ENCODE results near the gene NUTM2B.

- PRO-cap: no peak
- RAMPAGE, long total RNA, 5 experiments: no peak in any of the 5 experiments
- RRBS: no CpG with 5 or more reads among the region's 15 CpGs
These were observed 46.2 kb upstream of the ZMIZ1 start for GRCh38 chr10:79022573-79023025.

DNA sequence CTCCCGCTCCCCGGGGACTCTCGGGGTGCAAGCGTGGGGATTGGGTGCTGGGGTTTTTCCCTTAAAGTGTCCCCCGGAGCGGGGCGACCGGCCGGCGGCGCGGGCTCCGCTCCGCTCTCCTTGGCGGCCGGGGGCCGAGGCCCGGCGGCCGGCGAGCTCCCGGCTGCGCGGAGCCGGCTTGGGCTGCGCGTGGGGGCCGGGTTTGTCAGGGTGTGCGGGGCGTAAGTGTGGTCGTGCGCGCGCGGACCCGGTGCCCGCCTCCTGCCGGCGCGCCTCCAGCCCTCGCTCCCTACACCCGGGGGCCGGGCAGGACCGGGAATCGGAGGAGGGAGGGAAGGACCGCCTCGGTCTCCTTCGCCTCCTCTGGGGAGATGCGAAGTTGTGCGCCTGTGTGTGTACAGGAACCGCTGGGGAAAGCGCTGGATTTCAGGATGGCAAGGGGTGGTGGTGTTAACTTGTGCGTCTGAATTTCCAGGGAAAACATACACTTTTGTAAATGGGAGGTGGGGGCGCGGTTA is 609 bp downstream of the ZMIZ1 start:
- PRO-cap: bidirectional peak, plus-strand start at position 318 of the sequence, minus-strand start at position 263 of the sequence
- RAMPAGE, long total RNA, 5 experiments: start-site peak on the plus strand in 1 of 5 experiments, centred at position 89 of the sequence, 18 reads per replicate
- RRBS: 3% methylated on average over 21 of the region's 55 CpGs

GRCh38 chr10:79076843-79077383 is 8.1 kb downstream of the ZMIZ1 start:
- PRO-cap: no peak
- RAMPAGE, long total RNA, 5 experiments: start-site peak on the plus strand in 1 of 5 experiments, at chr10:79077105-79077337 at its widest, 7 reads per replicate
- RRBS: no CpG with 5 or more reads among the region's 7 CpGs

DNA sequence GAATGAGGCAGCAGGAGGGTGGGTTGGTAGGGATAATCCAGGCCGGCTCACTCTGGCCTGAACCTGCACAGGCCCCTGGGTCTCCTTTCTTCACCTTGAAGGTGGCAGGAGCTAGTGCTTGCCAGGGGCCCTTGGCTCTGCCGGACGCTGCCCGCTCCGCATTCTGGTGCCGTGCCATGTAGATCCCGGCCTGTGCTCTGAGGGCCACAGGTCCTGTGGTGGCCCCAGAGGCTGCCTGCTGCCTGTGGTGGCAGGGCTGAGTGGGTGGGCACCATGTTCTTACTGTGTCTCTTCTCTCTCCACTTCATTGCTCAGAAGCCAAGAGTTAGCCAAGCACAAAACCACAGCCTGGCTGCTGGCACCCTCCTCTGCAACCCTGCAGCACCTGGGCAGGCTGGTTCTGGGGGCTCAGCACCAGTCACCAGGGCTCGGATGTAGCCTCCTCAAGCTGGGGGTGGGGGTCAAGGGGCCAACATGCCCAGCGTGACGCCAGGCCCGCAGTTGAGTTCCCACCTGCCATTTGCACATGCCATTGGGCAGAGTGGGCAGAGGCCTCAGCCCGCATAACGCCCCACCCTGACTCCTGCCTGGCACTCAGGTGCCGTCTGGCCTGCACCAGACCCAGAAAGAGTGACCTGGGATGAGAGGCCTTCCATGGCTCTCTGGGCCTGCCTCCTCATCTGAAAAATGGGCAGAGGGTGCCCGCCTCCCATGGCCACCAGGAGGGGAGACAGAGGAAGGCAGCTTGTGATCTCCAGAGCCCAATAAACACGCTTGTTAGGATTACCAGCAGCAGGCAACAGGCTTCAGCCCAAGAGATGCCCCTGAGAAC is 16.3 kb downstream of the ZMIZ1 start:
- PRO-cap: no peak
- RAMPAGE, long total RNA, 5 experiments: no peak in any of the 5 experiments
- RRBS: 38% methylated on average over 7 of the region's 16 CpGs

DNA sequence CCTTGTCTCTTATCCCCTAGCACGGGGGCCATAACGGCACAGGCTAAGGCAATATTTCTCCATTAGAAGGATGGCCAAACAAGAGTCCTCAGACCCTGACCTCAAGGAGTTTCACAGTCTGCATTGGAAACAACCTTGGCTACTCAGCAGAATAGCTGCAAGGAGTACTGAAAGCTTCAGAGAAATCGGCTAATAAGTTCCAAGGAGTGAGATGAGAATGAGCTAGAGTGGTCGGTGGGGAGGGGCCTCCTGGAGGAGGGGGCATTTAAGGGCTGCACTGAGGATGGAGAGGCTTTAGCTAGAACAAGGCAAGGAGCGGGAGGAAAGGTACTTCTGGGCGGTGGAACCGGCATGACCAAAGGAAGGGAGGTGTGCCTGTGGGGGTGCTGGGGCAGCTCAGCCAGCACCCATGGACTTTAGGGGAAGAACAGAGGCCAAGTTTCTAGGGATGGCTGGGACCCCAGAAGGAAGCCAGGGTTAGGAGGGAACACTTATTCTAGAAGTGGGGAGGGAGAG is 22.6 kb downstream of the ZMIZ1 start:
- PRO-cap: no peak
- RAMPAGE, long total RNA, 5 experiments: start-site peak on the plus strand in 1 of 5 experiments, centred at position 197 of the sequence, 27 reads per replicate
- RRBS: no CpG with 5 or more reads among the region's 7 CpGs

- PRO-cap: no peak
- RAMPAGE, long total RNA, 5 experiments: no peak in any of the 5 experiments
- RRBS: no CpG with 5 or more reads among the region's 4 CpGs
These were observed 28.5 kb downstream of the ZMIZ1 start for GRCh38 chr10:79097320-79097654.

DNA sequence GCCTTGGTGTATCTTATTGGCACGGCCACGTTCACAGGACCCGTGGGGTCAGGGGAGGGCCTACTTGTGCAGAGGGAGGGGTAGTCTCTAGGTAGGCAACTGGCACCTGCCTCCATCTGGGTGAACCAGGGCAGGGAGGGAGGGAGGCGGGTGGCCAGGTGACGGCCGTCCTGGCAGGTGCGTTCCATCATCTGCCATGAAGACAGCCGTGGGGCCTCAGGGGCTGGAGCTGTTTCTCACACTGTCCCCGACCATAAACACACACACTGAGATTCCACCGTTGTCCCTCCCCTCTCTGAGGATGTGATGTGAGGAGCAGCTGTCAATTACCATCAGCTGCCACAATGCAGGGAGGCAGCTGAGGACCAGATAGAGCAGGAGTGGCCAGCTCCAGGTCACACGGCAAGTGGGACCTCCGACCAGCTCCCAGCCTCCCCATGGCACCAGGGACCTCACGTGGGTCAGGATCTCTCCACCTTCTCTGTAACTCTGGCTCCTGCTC is 32.8 kb downstream of the ZMIZ1 start:
- PRO-cap: no peak
- RAMPAGE, long total RNA, 5 experiments: no peak in any of the 5 experiments
- RRBS: no CpG with 5 or more reads among the region's 13 CpGs

DNA sequence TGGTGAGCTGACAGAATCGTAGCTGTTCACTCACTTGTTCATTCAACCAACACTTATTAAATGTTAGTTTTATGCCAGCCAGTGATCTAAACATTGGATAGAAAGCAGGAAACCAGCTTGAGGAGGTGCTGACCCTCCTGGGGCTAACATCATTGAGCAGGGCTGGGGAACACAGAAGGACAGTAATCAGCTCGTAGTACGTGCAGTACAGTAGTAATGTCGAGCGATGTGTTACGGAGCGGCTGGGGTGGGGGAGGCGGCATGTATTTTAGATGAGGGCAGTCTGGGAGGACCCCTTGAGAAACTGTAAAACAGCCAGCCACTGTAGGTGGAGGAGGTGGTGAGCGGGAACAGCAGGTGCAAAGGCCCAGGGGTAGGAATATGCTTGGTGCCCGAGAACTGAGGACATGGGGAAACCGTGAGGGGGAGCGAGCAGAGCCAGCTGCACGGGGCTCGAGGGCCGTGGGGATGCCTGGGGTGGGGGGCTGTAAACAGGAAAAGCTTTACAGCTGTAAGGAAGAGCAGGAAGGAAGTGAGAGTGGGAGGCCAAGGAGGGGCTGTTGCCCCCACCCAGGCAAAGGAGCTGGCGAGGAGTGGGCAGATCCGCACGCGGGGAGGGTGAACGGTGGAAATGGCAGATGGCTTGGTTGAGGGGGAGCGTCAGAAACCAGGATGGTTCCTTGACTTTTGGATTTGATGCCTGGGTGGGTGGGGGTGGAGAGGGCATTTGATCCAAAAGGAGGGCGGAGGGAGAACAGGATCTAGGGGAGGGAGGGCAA is 34.2 kb downstream of the ZMIZ1 start:
- PRO-cap: no peak
- RAMPAGE, long total RNA, 5 experiments: no peak in any of the 5 experiments
- RRBS: no CpG with 5 or more reads among the region's 22 CpGs

- PRO-cap: no peak
- RAMPAGE, long total RNA, 5 experiments: start-site peak on the plus strand in 1 of 5 experiments, at chr10:79123439-79123805 at its widest, 13 reads per replicate
- RRBS: no CpG with 5 or more reads among the region's 7 CpGs
These were observed 54.6 kb downstream of the ZMIZ1 start for GRCh38 chr10:79123311-79123851.

GRCh38 chr10:79146470-79147233 is 77.9 kb downstream of the ZMIZ1 start:
- PRO-cap: bidirectional peak, plus-strand start at chr10:79146838, minus-strand start at chr10:79146665; unidirectional peak, plus-strand start at chr10:79146838; unidirectional peak, plus-strand start at chr10:79147082; unidirectional peak, plus-strand start at chr10:79147103
- RAMPAGE, long total RNA, 5 experiments: start-site peak on the plus strand in 1 of 5 experiments, at chr10:79146622-79146658 at its widest, 7 reads per replicate
- RRBS: no CpG with 5 or more reads among the region's 16 CpGs

- PRO-cap: unidirectional peak, minus-strand start at chr10:79182932
- RAMPAGE, long total RNA, 5 experiments: start-site peak on the plus strand in 1 of 5 experiments, at chr10:79183016-79183087 at its widest, 5 reads per replicate
- RRBS: no CpG with 5 or more reads among the region's 18 CpGs
These were observed 113.9 kb downstream of the ZMIZ1 start for GRCh38 chr10:79182428-79183376.

- PRO-cap: no peak
- RAMPAGE, long total RNA, 5 experiments: start-site peak on the plus strand in 2 of 5 experiments, at chr10:79236914-79237116 at its widest, 9 to 41 reads per replicate
- RRBS: no CpG with 5 or more reads among the region's 11 CpGs
These were observed 110.4 kb upstream of the PPIF start for GRCh38 chr10:79236752-79237341.

GRCh38 chr10:79249337-79250091 is 97.8 kb upstream of the PPIF start:
- PRO-cap: no peak
- RAMPAGE, long total RNA, 5 experiments: no peak in any of the 5 experiments
- RRBS: no CpG with 5 or more reads among the region's 16 CpGs

- PRO-cap: no peak
- RAMPAGE, long total RNA, 5 experiments: no peak in any of the 5 experiments
- RRBS: no CpG with 5 or more reads among the region's 10 CpGs
These were observed 71.8 kb upstream of the PPIF start for GRCh38 chr10:79275366-79275904.

GRCh38 chr10:79295198-79295998 is 51.9 kb upstream of the PPIF start:
- PRO-cap: no peak
- RAMPAGE, long total RNA, 5 experiments: no peak in any of the 5 experiments
- RRBS: no CpG with 5 or more reads among the region's 9 CpGs

DNA sequence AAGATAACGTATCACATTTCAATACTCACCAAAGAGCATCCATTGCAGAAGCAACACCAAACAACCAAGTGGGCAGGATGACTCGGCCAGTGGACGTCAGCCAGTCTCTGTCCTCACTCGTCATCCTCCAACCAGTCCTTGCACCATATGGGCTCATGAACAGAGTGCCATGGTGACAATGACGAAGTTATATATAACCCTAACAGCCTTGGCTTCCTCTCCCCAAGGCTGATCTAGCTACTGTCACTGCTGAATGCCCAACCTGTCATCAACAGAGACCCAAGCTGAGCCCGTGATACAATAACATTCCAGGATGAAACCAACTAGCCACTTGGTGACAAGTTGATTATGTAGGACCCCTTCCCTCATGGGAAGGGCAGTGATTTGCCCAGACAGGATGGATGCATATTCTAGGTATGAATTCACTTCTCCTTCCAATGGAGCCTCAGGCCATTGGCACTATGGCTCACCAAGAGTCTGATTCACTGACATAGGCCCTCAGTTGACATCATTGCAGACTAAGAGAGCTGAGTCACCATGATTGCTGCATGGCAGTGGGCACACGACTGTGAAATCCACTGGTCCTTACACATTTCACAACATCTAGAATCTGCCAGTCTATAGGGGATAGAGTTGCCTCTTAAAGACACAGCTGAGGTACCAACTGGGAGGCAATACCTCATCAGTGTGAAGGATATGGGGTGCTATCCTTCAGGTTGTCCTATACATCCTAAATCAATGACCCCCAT is 26.3 kb upstream of the PPIF start:
- PRO-cap: no peak
- RAMPAGE, long total RNA, 5 experiments: no peak in any of the 5 experiments
- RRBS: no CpG with 5 or more reads among the region's 7 CpGs

DNA sequence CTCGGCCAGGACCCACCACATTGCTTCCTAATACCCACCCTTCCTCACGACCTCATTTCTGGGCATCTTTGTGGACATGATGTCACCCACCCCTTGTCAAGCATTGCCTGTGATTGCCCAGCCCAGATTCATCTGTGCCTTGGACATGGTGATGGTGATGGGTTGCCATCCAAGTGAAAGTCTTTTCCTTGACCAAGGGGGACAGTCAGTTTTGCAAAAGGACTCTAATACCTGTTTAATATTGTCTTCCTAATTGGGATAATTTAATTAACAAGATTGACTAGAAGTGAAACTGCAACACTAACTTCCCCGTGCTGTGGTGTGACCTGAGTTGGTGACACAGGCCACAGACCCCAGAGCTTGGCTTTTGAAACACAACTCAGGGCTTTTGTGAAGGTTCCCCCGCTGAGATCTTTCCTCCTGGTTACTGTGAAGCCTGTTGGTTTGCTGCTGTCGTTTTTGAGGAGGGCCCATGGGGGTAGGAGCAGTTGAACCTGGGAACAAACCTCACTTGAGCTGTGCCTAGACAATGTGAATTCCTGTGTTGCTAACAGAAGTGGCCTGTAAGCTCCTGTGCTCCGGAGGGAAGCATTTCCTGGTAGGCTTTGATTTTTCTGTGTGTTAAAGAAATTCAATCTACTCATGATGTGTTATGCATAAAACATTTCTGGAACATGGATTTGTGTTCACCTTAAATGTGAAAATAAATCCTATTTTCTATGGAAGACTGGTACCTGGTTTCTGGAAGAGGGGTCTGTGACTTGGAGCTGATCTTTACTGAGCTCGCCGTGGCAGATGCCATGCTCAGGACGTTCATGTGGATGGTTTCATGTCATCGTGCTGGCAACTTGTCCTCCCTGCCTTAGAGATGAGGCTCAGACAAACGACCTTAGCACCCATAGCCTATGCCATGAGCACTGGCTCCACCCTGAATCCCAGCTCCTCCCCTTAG is 7.0 kb downstream of the PPIF start:
- PRO-cap: no peak
- RAMPAGE, long total RNA, 5 experiments: start-site peak on the plus strand in 1 of 5 experiments, centred at position 329 of the sequence, 33 reads per replicate
- RRBS: no CpG with 5 or more reads among the region's 11 CpGs

DNA sequence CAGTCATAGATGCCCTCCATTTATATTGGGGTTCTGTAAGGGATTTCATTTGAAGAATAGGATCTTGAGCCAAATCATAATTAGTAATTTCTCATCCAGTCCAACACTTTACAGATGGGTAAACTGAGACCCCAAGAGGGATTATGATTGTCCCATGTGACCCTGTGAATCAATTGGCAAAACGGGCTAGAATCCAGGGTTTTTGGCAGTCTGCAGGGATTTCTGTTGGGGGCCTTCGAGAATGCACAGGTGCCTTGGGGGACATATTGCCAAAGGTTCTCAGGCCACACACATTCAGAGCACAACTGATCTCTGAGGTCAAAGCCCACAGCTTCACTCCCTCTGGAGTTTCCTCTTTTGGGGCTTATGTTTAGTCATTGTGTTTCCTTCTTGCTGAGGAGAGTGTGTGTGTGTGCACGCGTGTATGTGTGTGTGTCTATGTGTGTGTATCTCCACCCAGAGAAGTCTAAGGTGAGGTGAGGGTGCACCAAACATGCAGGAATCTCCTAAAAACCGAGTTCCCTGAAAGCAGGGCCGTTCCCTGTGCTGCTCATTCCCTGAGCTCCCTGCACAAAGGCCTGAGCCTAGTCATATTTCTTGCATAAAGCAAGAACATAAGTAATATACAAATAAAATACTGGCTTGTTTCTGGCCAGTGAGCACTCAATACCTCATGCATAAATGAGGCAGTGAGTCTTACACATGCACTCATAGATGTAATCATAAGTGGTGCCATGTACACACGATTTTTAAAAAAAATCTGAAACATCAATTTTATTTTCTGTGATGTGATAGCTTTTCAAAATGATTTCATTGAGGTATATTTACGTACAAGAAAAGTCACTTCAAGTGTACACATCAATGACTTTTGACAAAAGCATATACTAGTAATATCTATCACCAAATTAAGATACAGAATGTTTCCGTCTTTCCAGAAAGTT is 9.0 kb downstream of the PPIF start:
- PRO-cap: no peak
- RAMPAGE, long total RNA, 5 experiments: no peak in any of the 5 experiments
- RRBS: no CpG with 5 or more reads among the region's 9 CpGs

DNA sequence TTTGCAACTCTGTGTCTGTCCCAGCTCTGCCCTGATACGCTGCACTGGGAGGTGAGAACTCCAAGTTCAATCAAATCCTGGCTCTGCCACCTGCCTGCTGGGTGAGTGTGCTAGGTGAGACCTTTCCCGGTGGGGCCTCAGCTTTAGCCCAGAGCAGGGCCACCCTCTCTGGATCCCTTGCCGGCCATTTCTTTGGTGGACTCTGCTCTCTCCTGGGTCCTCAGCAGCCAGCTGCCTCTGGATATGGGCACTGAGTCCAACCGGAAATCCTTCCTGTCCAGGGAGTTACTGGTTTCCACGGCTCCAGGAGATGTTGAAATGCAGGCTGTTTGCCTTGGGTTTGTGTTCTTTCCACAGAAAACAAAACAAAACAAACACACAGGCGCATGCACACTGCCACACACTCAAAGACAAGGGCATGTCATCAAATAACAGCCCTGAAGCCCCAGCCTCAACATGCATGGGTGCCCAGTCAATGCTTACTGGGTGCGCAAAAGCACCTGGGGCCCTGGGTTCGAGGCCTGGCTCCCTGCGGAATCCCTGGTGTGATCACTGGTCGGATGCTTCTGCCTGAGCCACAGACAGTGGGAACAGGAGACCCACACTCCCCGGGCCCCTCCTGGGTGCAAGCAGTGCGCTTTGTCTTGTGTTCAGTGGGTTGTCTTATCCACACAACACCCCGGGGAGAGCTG is 33.0 kb downstream of the PPIF start:
- PRO-cap: unidirectional peak, minus-strand start at position 194 of the sequence
- RAMPAGE, long total RNA, 5 experiments: no peak in any of the 5 experiments
- RRBS: 38% methylated on average over 6 of the region's 13 CpGs

- PRO-cap: no peak
- RAMPAGE, long total RNA, 5 experiments: no peak in any of the 5 experiments
- RRBS: no CpG with 5 or more reads among the region's 2 CpGs
These were observed at the start of gene NUTM2B for GRCh38 chr10:79702937-79703280. Gene NUTM2B, plus strand, starts transcription at chr10:79703227.